SEM (cell line): ENCODE measurements around a stretch of chr15.

DNA sequence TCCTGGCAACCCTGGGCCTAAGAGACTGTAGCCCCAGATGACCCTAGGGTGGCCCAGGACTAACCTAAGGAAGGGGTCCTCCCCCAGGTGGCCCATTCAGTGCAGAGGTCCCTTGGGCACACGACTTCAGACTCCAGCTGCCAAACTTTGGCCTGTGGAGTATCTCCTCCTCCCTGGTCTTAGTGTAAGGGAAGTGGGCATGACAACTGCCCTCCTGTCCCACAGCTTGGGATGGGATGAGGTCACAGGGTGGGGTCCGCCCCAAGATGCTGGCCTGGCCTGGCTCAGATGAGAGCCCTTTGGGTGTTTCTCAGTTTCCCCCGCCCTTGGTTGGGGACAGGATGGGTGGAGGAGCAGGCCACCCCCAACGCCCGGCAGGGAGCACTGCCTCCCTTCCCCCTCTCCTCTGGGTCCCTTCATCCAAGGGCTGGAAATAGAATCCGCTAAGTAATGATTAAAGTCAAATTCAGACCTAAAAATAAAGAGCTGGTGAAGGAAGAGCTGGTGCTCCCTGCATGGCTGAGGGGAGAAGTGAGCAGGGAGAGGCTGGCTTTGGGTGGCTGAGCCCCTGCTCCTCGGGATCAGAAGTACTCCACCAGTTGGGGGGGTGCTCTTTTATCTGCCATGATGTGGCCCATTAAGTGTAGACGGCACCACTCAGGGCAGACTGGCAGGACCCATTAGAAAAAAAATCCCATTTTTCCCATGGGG, 5.0 kb downstream of the CSK start:
- PRO-cap: unidirectional peak, minus-strand start at position 154 of the sequence

DNA sequence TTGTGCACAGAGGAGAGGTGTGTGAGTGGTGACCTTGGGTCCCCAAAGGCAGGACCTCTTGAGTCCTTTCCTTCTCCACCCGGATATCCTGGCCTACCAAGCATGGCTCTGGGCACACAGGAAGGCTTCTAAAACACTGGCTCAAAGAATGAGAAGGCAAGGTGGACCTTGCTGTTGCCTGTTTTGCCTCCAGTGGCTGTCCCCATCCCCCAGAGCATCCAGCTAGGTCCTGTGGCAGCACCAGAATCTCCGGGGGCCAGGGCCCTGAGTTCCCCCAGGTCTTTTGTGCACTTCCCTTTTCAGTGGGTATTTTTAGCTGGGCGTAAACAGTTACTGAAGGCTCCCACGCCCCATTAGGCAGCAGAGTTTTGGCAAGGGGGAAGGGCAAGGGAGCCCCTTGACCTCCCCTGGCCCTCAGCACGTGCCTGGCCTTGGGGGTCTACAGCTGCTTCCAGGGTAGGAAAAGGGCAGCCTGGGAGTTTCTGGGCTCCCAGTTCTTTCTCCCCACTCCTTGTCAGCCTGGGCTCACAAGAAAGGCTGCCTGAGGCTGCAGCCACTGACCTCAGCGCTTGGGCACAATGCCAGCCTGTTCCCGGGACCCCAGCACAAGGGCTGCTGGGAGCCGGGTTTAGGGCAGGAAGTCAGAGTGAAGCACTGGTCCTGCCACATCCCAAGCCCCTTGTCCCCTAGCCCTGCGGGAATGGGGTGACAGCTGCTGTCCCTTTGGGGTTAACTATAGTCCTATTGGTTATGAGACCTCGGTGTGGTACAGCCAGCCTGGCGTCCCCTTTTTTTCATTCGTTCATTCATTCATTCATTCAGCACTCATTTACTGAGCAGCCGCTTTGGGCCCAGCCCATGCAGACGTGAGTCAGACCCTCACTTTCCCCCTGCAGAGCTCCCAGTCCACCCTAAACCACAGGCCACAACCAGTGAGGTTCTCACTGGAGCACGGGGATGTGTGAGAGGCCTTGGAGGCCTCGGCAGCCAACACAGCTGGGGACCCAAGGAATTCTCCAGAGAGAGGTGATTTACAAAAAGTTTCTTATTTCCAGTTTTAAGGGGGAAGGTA, 8.4 kb downstream of the CSK start:
- PRO-cap: bidirectional peak, plus-strand start at position 353 of the sequence, minus-strand start at position 251 of the sequence; bidirectional peak, plus-strand start at position 926 of the sequence, minus-strand start at position 868 of the sequence

DNA sequence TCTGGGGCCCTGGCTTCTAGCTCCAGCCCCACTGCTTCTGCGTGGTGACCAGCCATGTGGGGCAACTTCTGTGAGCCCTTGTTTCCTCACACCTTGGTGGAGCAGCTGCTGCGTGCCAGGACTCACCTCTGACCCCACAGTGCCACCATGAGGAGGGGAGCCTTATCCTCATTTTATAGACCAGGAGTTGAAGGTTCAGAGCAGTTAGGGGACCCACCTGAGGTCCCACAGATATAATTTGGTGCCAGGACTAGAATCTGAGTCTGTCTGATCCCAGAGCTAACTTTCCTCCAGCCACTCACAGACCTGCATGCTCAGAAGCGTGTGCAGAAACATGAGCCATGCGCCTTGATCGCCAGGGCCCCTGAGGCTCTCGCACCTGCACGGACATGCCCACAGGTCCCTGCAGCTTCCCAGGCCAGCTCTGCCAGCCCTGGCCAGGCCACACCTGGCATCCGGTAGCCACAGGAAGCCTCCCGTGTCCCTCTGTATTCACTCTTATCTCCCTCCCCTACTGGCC, 13.0 kb upstream of the LMAN1L start:
- PRO-cap: no peak

DNA sequence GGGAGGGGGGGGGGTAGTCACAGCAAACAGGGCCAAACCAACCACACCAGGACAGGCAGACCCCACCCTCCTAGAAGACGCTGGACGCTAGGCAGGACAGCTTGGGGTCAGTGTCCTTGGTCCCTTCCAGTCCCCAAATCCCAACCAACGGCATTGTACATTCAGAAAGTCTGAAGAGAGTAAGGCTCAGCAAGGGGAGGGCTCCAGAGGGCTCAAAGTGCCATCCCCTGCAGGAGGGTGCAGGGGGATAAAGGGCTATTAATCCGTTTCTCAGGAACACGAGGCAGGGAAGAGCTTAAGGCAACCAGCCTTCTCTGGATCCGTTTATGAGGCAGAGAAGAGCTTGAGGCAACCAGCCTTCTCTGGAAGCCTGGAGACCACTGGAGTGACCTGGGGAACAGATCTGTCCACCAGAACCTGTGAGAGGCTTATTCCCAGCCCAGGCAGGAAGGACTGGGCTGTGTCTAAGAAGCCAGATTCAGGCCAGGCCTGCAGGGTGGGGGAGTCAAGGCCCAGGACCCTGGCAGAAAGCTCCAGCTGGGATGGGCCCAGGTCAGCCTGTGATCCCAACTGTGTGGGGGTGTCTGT, 1.3 kb upstream of the ULK3 start:
- PRO-cap: no peak

DNA sequence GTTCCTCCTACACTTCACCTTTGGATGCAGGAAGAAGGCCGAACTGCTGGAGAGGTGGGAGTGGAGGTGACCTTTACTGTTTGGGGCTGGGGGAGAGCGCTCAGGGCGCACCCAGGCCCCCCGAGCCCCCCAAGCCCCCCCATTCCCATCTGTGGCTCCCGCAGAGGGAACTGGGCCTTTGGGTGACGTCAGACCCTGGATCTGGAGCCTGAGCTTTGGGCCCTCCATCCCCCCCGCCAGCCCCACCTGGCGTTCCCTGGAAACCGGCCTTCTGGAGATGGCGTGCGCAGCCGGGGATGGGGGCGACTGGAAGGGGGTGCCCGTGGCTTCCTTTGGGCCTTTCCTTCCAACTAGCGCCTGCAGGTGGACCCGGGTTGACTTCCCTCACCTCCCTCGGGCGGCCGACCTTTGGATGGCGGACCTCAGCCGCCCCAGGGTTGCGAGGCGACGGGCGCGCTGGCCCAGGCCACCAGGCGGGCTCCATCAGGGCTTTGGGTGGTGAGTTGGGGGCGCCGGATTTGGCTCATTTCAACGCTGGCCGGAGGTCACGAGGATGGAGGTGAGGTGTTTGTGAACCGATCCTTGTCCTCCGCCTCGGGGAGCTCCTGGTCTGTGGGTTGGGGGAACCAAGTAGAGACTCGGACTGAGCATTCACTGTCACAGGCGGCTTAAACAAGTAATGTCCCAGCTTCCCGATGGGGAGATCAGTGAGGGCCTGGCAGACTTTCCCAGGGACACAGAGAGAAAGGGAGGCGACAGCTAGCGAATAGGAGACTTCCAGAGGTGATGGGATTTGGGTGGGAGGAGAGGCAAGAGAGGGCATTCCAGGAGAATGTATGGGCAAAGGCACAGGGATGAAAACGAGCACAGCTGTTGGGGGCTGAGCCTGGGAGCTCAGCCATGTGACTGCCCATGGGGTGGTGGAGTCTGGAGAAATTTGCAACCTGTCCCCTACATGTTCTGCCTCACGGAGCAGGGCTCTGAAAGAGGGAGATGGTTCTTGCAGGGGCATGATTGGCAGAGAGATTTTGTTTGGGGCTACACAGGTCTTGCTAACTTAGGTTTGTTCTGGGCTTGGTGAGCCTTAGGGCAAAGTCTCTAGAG, 751 bp downstream of the SCAMP5 start:
- PRO-cap: no peak

- PRO-cap: no peak
These were observed 3.6 kb upstream of the PPCDC start for GRCh38 chr15:75019504-75020391.

GRCh38 chr15:75025127-75025989, 2.0 kb downstream of the PPCDC start:
- PRO-cap: no peak

GRCh38 chr15:75065114-75065963, 41.9 kb downstream of the PPCDC start:
- PRO-cap: no peak

GRCh38 chr15:75198503-75199054, 3.1 kb upstream of the C15orf39 start:
- PRO-cap: bidirectional peak, plus-strand start at chr15:75198906, minus-strand start at chr15:75198728

- PRO-cap: no peak
These were observed 8.6 kb downstream of the MAN2C1 start for GRCh38 chr15:75359554-75360398.

DNA sequence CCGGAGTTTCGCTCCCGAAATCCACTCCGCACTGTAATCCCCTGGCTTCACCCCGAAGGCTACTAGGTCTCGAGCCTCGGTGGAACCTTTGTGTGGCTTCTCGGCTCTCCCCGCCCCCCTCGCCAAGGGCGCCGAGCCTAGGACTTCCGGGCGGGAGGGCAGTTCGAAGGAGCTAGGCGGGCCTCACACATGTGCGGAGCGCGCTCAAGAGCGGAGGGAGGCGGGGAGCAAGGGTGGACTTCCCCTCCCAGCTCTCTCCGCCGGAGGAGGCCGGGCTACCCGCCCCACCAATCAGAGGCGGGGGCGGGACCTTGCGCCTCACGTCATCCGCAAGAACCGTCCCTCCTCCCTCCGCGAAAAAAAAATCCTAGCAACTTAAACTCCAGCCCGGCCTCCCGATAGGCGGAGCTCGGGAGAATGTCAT, 2.3 kb upstream of the SIN3A start:
- PRO-cap: bidirectional peak, plus-strand start outside the sequence, minus-strand start at position 94 of the sequence

GRCh38 chr15:75578335-75579162, 566 bp downstream of the PTPN9 start:
- PRO-cap: unidirectional peak, plus-strand start at chr15:75578360; bidirectional peak, plus-strand start at chr15:75578539, minus-strand start at chr15:75578485; bidirectional peak, plus-strand start at chr15:75578892, minus-strand start at chr15:75578802

DNA sequence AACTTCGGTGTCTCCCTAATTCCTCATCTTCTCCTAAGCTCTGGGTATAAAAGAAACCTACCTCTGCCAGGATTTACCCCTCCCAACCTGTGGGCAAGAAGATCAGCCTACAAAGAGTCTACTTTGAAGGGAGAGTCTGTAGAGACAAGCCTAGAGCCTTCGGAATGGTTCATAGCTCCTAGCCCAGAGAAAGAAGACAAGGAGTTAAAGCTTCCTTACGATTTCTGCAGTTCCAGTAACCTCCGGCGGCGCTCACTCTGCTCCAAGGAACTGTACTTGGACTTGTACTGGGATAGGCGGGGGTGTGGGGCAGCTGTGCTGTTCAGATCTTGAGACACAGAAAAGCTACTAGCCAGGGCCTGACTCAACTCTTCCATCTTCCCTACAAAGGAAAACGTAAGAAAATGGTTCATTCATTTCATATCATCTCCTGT, 4.8 kb downstream of the SNUPN start:
- PRO-cap: no peak

- PRO-cap: no peak
These were observed 521 bp downstream of the SNX33 start for GRCh38 chr15:75648145-75648720.

DNA sequence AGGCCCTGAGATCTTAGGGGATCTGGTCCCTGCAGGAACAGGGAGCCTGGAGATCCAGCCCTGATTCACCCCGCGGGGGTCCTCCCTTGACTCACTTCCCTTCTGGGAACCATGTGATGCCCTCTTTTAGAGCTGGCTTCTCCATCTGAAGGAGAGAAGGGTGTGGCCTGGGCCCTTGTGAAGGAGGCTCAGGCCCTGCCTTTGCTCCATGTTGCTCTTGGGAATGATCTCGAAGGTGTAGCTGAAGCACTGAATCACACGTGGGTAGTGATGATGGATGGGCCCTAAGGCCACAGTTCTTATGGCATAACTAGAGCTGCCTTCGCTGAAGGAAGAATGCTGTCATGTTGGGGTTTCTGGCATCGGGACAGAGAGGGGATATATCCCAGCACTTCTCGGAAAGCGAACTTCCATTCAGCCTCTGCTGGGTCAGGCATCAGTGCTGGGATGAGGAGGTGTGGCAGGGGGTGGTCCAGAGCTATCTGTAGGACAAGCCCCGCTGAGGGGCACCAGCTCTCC, 1.1 kb downstream of the CSPG4 start:
- PRO-cap: no peak

- PRO-cap: no peak
These were observed 19.0 kb upstream of the UBE2Q2 start for GRCh38 chr15:75824279-75824586.

DNA sequence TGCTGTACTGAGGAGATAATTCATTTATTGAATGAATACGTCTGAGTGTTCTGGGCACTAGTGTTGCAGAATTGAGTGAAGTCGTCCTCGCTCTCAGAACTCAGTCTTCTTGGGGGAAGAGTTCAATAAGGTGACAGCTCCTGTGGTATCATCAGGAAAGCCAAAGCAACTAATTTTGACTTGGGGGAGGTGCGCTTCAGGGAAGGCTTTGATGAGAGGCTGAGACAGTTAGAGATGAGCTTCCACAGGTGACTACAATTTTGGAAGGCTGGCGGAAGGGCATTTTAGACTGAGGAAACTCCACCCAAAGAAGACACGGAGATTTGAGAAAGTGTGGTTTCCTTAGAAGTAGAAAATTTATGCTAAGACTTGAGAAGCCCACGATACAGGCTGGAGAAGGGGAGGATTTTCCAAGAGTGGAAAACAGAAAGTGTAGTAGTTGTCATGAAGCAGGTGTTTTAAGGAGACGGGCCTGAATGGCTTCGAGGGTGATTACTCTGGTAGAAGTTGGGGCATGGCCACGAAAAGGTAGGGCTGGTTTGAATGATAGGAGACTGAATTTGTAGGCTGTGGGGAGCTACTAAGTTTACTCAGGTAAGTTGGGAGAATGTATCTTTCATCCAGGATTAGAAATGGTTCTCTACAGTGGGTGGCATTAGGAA, 1.9 kb downstream of the UBE2Q2 start:
- PRO-cap: no peak

- PRO-cap: no peak
These were observed 35.1 kb downstream of the FBXO22 start for GRCh38 chr15:75938636-75939305.

DNA sequence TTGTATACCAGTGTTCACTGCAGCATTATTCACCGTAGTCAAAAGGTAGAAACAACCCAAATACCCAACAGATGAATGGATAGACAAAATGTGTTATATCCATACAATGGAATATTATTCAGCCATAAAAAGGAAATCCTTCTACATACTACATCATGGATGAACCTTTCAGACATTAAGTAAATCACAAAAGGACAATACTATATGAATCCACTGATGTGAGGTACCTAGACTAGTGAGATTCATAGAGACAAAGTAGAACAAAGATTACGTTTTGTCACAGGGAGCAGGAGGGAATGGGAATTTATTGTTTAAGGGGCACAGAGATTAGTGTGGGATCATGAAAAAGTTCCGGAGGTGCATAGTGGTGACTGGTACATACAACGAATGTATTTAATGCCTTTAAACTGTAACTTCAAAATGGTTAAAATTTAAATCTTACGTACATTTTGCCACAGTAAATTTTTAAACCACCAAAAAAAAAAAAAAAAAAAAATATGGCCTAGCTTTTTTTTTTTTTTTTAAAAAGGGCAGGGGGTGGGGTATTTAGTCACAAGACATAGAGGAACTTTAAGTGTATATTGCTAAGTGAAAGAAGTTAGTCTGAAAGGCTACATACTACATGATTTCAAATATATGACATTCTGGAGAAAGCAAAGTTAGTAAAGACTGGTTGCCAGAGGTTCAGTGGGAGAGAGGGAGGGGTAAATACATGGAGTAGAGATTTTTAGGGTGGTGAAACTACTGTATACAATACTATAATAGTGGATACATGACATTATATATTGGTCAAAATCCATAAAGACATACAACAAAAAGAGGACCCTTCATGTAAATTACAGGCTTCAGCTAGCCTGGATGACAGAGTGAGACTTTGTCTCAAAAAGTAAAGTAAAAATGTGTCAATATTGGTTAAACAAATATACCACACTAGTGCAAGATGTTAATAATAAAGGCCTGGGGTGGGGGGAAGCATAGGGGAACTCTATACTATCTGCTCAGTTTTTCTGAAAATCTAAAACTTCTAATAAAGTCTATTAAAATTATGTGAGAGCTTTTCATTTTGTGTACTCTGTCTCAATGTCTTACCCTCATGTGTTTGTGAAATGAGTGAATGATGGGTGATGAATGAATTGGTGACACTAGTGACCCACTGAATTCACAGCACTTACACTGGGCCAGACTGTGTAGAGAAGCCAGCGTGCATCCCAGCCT, 38.2 kb downstream of the FBXO22 start:
- PRO-cap: no peak

DNA sequence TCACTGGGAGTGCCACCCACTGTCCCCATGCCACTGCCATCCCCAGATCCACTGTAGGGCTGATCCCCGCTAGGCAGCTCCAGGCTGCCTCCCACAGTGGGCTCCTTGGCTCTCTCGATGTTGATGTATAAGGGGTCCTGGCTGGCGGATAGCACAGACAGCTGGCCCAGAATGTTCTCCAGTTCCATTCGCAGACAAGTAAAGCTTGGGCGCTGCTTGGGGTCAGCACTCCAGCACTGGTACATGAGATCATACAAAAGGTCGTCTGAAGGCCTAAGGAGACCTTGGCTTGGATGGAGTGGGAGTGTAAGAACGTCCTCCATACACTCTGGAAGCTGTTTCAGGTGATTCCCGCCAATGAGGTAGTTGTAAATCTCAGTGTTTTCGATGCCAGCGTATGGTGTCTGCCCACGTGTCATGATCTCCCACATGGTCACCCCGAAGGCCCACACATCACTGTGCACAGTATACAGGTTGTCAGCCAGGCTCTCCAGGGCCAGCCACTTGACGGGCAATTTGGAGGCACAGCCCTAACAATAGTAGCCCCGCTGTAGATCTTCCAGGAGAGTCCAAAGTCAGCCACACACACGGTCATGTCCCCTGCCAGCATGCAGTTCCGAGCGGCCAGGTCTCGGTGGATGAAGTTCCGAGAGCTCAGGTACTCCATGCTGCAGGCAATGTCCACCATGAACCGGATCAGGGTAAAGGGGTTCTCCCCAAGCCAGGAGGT, 52.0 kb downstream of the ETFA start:
- PRO-cap: no peak